Measurements from ENCODE around the genes LRBA, TMEM154 and ARFIP1.

DNA sequence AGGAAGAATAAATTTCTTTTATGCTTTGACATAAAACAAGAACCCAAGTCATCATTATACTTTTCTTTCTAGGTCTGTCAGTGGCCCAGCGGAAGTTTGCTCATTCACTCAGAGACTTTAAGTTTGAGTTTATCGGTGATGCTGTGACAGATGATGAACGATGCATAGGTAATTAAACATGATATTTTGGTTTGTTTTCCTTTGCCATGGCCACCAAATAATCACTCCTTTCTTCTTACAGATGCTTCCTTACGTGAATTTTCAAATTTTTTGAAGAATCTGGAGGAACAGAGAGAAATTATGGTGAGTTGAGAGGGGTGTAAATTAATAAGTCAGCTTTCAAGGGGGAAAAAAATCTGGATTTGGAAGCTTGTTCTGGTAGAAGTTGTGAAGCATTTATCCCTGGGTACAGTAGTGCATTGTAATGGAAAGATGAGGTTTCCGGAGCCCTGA, 90.8 kb downstream of the ARHGAP10 start:
- RAMPAGE, long total RNA: no peak
- RRBS: no CpG with 5 or more reads among the region's 5 CpGs

DNA sequence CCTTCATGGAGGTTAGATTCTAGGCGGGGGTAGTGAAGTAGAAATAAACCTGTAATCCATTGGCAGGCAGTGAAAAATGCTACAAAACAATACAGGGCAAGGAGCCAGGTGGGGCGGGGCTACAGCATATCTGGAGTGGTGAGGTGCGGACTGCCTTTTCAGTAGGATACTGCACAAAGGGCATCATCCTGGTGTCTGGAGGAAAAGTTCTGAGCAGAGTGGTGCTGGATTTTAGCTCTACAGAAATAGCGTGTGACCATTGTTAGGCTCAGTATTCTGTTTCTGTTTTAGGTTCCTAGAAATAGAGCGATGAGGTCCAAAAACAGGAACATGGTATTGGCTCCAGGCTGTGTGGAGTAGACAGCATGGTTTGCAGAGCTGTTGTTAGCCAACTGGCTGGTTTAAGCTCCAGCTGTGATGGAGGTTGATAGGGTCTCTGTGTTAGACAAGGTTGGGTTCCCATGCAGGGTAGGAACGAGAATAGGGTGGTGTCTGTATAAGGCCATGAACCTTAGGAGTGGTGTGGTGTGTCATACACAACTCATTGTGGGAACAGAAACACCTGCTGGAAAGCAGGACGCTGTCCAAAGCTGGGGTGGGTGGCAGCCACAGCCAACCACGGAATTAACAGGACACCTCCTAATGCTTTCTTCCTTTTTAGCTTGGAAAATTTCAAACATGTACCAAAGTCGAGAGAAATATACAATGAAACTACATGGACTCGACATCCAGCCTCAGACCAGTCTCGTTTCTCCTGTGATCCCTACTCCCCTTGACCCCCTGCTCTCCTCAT, 94.2 kb downstream of the ARHGAP10 start:
- RAMPAGE, long total RNA: no peak
- RRBS: no CpG with 5 or more reads among the region's 11 CpGs

GRCh38 chr4:147857385-147858166, 125.7 kb downstream of the ARHGAP10 start:
- RAMPAGE, long total RNA: no peak
- RRBS: no CpG with 5 or more reads among the region's 2 CpGs

- RAMPAGE, long total RNA: no peak
- RRBS: no CpG with 5 or more reads among the region's 2 CpGs
These were observed 281.8 kb downstream of the ARHGAP10 start for GRCh38 chr4:148013658-148014142.

- RAMPAGE, long total RNA: no peak
- RRBS: no CpG with 5 or more reads among the region's 4 CpGs
These were observed 298.7 kb downstream of the ARHGAP10 start for GRCh38 chr4:148030453-148031024.

GRCh38 chr4:148335982-148336534, 106.2 kb downstream of the NR3C2 start:
- RAMPAGE, long total RNA: no peak
- RRBS: no CpG with 5 or more reads among the region's 8 CpGs

DNA sequence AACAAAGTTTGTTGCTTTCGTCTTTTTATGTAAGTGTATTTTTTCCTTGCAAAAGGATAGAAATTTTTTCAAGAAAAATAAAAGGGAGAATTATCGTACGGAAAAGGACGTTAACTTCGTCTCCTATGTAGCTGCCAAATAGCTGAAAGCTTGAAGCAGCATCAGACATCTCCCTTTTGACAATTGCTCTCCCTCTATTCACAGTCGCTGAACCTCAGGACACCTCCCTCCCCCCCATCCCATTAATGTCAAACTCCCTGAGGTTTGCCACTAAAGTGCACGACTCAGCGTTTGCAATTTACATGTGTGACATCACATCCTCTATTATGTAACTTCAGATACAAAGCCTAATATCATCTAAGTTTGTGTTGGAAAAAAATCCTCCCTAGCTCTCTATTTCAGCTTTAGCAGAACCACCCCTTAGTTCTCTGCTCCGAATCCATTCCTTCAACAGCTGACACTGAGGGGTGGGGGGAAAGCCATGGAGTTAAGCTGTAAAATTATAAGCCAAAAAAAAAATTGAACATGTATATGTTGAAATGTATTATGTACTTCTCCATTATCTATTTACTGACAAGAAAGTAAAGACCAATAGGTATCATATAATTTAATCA, 5.5 kb upstream of the NR3C2 start:
- RAMPAGE, long total RNA: no peak
- RRBS: no CpG with 5 or more reads among the region's 9 CpGs

DNA sequence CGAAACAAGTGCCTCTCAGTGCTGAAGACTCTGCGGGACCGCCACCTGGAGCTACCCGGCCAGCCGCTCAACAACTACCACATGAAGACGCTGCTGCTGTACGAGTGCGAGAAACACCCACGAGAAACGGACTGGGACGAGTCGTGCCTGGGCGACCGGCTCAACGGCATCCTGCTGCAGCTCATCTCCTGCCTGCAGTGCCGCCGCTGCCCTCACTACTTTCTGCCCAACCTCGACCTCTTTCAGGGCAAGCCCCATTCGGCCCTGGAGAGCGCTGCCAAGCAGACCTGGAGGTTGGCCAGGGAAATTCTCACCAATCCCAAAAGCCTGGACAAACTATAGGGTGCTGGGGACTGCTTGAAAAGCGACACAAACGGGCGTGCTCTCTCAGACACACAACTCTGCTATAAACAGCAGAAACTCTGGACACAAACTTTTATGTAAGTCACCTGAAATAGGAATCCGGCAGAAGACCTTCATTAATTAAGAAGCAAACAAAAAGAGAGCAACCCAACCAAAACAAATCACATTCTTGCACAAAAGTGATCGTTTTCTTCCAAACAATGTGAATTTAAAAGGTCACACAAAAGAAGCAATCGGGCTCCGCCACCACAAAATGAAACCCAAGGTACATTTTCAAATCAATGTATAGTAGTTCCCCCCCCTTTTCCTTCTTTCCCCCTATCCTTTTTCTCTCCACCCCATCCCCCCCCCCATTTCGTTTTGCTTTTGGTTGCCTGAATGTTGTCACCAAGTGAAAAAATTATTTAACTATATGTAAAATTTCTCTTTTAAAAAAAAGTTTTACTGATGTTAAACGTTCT, 2.0 kb downstream of the MAB21L2 start:
- RAMPAGE, long total RNA: no peak
- RRBS: 4% methylated on average over 8 of the region's 29 CpGs

- RAMPAGE, long total RNA: start-site peak on the minus strand at chr4:151015227-151015289, 533 and 693 reads in 2 replicates
- RRBS: no CpG with 5 or more reads among the region's 26 CpGs
These were observed at the start of gene LRBA for GRCh38 chr4:151014872-151015508. TSS of gene LRBA (minus strand) at chr4:151015284.

- RAMPAGE, long total RNA: no peak
- RRBS: no CpG with 5 or more reads among the region's 11 CpGs
These were observed 18.1 kb downstream of the RPS3A start for GRCh38 chr4:151117490-151117892.

GRCh38 chr4:151251638-151252795, 24.9 kb upstream of the PRSS48 start:
- RAMPAGE, long total RNA: no peak
- RRBS: no CpG with 5 or more reads among the region's 3 CpGs

DNA sequence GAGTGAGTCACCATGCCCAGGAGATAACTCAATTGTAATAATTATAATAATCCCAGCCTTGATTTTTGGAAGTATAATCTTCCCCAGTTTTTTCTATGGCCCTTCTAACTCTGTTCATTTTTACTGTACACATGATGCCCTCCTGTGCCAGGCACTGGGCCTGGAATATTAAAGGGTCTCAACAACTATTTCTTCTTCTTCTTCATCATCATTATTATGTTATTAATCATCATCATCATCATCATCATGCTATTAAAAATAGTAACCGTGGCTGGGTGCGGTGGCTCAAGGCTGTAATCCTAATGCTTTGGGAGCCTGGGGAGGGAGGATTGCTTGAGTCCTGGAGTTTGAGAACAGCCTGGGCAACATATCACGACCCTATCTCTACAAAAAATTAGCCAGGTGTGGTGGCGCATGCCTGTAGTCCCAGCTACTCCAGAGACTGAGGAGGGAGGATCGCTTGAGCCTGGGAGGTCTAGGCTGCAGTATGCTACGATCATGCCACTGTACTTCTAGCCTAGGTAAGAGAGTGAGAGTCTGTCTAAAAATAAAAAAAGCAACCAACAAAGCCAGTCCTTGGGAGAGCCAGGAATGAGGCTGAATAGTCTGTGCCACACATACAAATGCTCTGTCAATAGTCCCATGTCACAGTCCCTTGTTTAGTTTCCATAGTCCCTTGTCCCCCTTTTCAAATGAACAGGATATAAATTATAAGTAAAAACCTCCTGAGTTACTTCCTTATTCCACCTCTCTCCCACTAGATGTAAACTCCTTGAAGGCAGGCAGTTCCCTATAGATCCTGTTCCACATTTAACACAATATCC, 19.4 kb upstream of the PRSS48 start:
- RAMPAGE, long total RNA: no peak
- RRBS: no CpG with 5 or more reads among the region's 6 CpGs

GRCh38 chr4:152540234-152540738, 4.4 kb upstream of the FBXW7 start:
- RAMPAGE, long total RNA: no peak
- RRBS: no CpG with 5 or more reads among the region's 5 CpGs

- RAMPAGE, long total RNA: no peak
- RRBS: no CpG with 5 or more reads among the region's 9 CpGs
These were observed 13.9 kb downstream of the TMEM154 start for GRCh38 chr4:152665497-152666641.

DNA sequence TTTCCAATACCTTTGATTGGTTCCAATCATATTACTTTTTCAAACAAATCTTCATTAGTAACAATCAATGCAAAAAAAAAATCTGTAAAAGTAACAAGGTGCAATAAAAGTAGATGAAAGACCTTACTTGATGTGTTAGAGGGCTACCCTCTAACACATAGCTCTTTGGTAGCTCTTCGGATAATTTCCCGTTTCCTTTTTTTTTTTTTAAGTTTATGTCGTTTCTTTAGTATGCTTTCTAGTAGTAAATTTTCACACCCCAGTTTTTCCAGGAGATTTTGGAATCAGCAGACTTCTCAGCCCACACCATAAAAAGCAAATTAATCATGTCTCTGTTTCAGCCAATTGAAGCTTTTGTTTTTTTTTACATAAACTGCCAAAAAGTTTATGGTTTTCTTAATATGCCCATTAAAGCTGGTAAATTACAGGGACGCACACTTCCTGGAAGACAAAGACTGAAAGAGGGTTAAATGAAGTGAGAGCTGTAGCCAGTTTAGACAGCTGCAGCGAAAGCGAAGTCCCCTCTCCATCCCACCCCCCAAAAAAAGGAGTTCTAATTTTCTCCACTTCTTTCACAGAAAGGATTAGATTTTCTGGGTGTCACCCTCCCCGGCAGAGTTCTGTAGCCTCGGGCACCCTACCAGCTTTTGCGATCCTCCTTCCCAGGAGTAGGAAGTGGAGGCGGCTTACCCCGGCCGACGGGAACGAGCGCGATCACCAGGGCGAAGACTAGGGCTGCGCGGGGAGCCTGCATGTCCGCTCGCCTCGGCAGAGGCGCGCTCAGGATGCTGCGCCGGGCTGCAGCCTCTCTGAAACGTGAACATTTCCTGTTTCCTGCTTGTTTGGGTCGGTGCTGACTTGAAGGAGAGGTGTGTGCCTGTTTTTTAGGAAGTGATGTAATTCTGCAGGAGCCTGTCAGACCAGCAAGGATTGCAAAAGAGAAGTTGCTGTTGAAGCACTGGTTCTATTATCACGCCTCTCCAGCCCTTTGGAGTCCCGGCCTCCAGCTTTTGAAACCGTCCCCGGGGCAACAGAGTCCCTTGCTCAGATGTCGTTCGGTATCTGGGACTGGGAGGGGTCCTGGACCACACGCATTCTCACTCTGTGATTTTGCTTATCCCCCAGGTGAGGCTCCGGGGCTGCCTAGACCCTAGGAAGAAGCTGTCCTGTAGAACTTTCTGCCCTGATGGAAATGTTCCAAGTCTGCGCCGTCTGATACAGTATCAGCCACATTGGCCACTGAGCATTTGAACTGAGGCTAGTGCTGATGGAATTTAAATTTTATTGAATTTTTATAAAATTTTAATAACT, at the start of gene TMEM154:
Gene TMEM154 (minus strand): TSS at position 818 of the 1,311 bp plus-strand sequence.
- RAMPAGE, long total RNA: no peak
- RRBS: 5% methylated on average over 20 of the region's 38 CpGs

GRCh38 chr4:152779372-152780495, at the start of gene ARFIP1:
TSS of gene ARFIP1 (plus strand) at chr4:152779954.
- RAMPAGE, long total RNA: start-site peak on the minus strand at chr4:152779712-152779798, 48 and 98 reads in 2 replicates; start-site peak on the plus strand at chr4:152779963-152780009, 275 and 327 reads in 2 replicates
- RRBS: 3% methylated on average over 34 of the region's 75 CpGs

- RAMPAGE, long total RNA: no peak
- RRBS: no CpG with 5 or more reads among the region's 5 CpGs
These were observed 51.0 kb upstream of the FHDC1 start for GRCh38 chr4:152885143-152885568.

GRCh38 chr4:152995906-152996657, 60.0 kb downstream of the FHDC1 start:
- RAMPAGE, long total RNA: no peak
- RRBS: no CpG with 5 or more reads among the region's 14 CpGs

- RAMPAGE, long total RNA: no peak
- RRBS: no CpG with 5 or more reads among the region's 7 CpGs
These were observed 61.0 kb downstream of the TRIM2 start for GRCh38 chr4:153265332-153265638.

DNA sequence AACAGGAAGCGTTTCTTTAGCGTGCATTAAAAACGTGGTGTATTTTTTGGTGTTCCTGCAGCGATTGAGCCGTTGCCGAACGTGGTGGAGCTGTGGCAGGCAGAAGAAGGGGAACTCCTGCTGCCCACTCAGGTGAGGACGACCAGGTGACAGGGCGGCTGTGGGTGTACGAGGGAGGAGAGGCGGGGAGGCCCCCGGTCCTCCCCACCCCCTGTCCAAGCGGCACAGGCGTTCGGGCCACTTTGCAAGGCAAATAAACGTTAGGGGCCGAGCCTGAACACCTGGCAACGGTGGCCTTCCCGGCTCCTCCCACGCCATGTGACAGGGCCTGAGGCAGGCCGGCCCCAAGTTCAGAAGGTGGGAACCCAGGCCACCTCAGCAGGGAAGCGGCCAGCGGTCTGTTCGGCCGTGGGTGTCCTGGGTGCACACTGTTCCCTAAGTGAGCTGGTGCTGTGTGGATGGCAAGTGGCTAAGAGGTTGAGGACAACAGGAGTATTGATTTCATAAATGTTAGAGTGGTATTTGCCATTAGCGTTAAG, 1.1 kb downstream of the TMEM131L start:
- RAMPAGE, long total RNA: no peak
- RRBS: under 1% methylated on average over 7 of the region's 26 CpGs

Data from cardiac muscle cell (in vitro differentiated cells and primary cell).